Metastatic Pancreatic Carcinoma in the Ovary (tissue), 1 donor: ENCODE results near the gene ENPP7.

- PRO-cap, result no peak
These were observed 73.0 kb downstream of the CYTH1 start for GRCh38 chr17:78709075-78709496.

DNA sequence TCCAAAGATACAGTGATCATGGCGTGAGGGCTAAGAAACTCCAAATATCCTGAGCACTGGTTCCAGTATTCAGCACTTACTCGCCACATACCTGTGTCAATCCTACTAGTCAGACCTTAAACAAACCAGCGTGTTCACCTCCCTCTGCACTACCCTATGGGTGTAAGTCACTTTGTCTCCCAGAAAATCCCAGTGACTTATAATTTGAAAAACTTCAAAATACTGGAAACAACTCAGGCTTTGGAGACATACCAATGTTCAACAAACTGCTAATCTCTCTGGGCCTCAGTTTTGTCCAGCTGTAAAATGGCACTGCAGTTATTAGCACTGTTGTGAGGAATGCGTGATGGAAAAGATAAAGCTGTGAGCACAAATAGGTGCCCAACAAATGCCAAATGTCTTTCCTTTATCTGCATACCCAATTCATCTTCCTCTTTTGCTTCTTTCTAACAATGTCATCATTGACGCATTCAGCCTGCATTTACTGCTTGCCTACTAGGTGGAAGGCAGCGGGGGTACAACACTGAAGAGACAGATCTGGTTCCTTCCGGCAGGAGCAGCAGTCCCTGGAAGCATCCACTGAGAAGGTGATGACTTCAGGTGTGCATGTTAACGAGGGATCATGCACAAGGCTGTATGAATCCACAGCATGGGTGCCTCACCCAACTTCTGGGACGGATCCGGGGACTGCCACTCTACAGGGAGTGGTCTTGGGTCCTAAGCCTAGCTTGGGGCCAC, 63.5 kb downstream of the CYTH1 start:
- PRO-cap, result no peak

DNA sequence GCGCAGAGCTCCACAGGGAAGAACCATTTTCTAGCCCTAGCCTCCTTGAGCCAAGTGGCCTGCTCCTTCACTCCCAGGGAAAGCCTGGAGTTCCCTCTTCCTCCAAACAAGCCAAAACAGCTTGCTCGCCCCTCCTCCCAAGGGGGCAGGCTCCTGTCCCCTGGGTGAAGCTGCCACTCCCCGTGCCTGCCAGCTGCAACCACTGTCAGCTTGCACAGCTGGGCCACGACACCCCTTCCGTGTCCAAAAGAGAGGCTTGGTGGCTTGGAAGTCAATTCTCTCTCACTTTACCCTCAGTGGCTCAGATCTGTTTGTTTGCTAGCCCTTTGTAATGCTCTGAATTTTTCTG, 59.7 kb downstream of the CYTH1 start:
- PRO-cap, result no peak

- PRO-cap, result no peak
These were observed 41.6 kb downstream of the CYTH1 start for GRCh38 chr17:78740422-78740835.

- PRO-cap, result no peak
These were observed 13.9 kb downstream of the CYTH1 start for GRCh38 chr17:78767949-78768888.

DNA sequence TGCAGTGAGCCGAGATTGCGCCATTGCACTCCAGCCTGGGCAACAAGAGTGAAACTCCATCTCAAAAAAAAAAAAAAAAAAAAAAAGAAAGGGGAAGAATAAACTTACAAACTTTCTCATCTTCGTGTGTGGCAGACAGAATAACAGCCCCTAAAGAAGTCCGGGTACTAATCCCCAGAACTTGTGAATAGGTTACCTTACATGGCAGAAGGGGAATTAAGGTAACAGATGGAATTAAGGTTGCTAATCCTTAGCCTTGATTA, 2.8 kb downstream of the CYTH1 start:
- PRO-cap, result no peak

DNA sequence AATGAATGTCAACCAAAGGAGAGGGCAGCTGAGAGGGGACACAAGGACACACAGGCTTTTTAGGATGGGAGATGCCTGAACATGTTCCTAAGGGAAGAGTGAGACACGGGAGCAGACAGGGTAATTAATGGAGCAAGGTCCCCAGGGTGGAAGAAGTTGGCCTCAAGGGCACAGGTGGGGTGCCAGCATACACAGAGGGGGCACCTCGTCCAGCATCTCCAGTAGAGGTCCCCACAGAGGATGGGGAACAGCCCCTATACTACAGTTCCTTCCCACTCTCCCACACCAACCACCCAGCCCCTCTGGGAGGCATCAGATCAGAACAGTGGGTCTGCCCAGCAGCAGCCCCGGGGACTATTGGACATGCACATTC, 10.1 kb upstream of the CYTH1 start:
- PRO-cap, result no peak

DNA sequence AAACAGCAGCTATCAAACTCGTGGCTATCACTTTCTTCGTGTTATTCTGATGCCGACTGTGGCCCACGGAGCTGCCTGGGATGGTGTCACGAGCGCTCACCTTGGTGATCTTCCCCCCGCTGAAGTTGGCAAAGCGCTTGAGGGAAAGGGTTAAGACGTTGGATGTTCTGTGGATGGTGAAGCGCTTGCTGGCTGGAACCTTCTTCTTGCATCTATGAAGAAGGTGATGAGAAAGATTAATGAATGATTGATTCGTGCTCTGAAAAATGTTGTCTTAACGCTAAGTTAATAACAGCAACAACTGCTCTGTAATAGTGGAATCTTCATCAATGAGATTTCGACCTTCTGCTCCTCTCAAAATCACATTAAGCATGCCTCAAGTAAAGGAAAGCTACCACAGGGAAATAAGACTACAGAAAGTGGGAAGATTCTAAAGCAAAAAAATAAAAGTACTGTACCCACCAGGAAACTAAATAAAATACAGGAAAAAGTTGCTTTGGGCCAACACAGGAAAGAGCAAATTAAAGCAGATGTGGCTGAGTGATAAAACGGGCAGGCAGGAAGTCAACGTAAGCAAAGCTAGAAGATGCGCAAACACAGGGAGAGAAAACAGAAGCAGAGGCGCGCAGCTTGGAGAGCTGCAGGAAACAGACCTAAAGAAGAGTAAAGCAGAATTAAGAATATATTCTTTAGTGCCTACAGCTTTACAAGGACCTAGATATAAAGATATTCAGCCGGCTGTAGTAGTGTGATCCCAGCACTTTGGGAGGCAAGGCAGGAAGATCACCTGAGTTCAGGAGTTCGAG, 21.8 kb downstream of the USP36 start:
- PRO-cap, result no peak

GRCh38 chr17:78840980-78841890, 621 bp upstream of the USP36 start:
- PRO-cap, result bidirectional peak, plus-strand start at chr17:78841099, minus-strand start at chr17:78840805; unidirectional peak, plus-strand start at chr17:78841276; unidirectional peak, minus-strand start at chr17:78841439

DNA sequence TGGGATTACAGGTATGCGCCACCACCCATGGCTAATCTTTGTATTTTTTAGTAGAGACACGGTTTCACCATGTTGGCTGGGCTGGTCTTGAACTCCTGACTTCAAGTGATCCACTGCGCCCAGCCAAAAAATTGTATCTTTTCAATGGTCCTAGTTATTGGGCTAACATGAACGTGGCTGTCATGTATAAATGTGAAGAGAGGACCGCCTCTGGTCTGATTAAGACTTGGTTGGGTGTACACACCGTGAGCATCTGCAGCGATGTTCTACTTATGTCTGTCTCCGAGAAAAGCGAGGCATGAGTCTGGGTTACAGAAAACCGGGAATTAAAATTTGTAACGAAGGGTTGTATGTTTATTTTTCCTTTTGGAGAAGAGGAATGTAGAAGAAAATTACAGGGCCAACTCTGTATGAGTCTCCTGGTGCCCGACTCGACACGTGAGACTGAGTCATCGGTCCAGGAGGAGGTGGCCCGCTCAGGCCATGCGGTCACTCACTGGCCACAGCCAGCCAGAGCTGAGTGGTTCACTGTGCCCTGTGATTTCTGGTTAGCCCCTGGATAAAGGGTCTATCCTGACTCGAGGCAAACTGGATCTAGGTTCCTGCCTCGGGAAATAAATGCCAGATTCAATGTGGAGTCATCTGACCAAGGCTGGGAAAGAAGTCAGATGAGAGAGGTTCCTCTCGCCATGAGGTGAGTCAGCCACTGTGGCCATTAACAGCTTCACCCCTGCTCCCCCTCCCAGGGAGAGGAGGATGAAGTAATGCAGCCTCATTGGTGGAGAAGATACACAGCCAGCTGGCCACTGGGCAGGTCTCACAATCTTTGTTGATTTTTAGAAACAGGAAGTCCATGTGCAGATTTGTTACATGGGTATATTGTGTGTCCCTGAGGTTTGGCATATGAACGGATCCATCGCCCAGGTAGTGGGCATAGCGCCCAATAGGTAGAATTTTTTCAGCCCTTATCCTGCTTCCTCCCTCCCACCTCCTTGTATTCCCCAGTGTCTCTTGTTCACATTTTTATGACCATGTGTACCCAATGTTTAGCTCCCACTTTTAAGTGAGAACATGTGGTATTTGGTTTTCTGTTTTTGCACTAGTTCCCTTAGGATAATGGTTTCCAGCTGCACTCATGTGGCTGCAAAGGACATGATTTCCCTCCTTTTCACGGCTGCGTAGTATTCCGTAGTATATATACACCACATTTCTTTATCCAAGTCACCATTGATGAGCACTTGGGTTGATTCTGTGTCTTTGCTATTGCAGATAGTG, 21.6 kb upstream of the USP36 start:
- PRO-cap, result no peak

DNA sequence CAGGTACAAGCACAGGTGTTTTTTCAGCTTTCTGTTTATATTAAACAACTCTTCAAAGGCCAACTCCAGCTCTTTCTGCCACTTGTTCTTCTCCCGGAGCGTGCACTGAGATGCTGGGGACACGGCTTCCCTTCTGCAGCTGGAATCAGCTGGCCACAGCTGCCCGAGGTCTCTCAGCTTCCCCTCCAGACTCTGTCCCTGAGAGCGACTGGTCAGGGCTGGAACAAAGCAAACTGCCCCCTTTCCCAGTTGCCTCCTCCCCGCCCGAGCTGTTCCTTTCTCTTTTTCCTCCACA, 11.6 kb downstream of the CEP295NL start:
- PRO-cap, result no peak

DNA sequence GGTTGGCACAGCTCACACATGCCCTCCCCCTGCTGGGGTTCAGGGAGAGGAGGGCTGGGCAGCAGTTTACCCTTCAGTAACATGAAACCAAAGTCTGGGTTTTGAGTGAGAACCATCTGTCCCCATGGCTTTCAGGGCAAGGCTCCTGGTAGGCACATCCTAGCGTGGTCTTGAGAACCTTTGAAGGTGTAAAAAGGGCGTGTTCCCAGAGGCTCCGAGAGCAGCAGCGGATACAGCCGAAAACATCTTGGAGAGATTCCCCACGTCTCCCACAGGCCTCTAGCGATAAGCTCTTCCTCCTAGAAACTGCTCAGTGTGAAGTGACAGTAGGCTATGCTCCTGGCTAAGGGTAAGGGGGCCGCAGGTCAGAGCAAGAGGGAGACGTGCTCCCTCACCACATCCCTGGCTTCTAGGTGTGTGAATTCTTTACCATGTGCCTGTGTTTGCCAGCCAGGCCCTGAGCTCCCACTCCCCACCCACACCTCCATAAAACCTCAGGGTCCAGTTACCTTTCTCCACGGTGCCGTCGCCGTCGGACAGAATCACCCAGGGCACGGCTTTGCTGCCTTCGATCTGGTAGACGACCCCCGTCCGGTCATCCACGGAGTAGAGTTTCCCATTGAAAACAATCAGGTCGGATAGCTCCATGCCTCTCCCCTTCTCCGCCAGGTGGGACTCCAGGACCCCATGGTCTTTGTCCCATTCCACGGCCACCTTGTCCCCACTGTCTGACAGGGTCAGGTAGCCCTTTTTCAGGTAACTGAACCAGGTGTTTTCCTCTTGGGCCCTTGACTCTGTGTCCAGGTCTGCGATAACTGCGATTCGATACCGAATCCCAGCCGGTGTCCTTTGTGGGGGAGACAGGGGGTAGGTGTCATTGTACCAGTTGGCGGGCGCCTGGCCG, 12.8 kb downstream of the CANT1 start:
- PRO-cap, result no peak

DNA sequence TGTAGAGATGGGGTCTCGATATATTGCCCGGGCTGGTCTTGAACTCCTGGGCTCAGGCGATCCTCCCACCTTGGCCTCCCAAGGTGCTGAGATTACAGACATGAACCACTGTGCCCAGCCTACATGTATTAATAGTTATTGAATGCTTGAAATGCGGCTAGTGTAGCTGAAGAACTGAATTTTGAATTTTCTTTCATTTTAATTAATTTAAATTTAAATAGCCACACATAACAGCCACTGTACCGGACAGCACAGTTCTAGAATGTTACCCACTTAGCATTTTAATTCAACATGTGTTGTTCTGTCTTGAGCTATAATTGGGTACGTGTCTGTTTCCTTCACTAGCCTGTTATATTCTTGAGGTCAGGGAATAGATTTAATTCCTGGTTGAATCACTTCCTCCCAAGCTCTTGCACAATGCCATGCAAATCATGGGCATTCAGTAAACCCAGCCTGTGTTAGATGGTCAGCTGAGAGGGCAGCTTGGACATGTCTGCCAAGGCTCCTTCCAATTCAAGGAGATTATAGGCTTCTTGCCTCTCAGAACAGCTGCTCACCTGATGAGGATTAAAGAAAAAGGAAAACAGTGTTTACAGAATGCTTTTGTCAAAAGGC, 12.5 kb downstream of the C1QTNF1 start:
- PRO-cap, result unidirectional peak, plus-strand start at position 461 of the sequence

DNA sequence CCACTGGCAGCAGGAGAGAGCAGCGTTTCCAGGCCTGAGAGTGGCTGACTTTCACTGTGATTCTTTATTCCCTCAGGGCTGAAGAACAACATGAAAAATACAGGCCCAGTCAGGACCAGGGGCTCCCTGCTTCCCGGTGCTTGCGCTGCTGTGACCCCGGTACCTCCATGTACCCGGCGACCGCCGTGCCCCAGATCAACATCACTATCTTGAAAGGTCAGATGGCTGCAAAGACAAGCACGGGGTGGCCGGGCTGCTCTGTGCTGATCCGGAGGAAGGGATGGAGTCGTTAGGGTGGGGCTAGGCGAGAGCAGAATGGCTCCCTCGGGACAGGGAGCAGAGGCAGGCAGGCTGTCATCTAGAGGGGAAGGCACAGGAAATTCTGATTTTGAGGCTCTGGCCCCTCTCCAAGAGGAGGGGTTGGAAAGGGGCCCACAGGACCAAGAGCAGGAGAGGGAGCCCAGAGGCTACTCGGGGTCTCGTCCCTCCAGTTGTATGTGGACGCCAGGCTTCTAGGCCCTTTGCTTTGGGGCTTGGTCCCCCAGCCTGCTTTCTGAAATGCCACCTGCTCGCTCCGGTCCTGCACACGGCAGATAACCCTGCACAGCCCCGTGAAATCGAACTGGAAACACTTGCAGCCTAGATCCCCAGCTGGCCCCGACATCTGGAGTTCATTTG, 22.6 kb downstream of the C1QTNF1 start:
- PRO-cap, result no peak

DNA sequence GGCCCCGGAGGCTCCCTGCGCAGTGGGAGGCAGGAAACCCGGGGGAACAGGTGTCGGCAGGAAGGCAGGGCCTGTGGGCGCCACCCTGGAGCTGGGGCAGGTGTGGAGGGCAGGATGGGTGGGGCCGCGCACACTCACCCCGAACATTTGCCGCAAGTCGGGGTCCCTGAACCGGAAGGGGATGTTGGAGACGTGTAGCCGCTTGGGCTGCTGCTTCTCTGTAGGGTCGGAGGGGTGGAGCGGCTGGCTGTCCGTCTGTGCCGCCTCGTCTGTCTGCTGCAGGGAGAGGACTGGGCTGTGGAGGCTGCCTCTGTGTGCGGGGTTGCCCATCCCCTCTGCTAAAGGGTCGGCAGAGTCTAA, 31.9 kb downstream of the ENGASE start:
- PRO-cap, result unidirectional peak, minus-strand start at position 275 of the sequence

DNA sequence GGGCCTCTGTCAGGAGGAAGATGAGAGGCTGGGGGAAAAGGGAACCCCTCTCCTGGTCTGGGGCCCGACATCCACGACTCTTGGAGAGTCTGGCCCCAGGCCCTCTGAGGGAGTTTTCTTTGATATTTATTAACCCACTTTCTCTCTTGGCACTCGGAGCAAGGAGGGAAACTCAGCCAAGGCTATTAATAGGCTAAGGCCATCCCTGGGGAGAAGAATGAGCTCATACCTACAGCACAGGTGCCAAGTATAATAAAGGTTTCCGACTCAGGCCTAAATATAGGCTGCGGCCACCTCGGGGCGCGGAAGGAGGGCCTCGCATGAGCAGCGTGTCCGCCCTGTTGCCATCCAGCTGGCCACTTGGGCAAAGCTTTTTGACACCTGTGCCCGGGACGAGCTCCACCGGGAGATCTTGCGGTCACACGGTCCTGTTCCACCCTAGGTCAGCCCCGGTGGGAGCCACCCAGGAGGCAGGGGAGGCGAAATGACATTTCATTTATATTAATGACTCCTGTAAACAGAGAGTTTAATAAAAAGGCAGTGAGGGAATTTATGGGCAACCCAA, 232.3 kb downstream of the ENGASE start:
- PRO-cap, result no peak

GRCh38 chr17:79372766-79373172, 238.1 kb downstream of the RBFOX3 start:
- PRO-cap, result no peak

DNA sequence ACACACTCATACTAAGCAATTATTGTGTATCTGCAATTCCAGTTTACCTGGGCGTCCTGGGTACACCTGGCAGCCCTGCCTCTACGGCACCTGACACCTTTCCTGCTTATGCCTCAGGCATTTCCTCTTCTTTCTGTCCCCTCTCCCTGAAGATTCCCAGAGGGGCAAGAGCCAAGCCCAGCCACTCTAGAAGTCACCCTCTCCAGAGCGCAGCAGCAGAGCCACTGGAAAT, 37.9 kb downstream of the RBFOX3 start:
- PRO-cap, result no peak

DNA sequence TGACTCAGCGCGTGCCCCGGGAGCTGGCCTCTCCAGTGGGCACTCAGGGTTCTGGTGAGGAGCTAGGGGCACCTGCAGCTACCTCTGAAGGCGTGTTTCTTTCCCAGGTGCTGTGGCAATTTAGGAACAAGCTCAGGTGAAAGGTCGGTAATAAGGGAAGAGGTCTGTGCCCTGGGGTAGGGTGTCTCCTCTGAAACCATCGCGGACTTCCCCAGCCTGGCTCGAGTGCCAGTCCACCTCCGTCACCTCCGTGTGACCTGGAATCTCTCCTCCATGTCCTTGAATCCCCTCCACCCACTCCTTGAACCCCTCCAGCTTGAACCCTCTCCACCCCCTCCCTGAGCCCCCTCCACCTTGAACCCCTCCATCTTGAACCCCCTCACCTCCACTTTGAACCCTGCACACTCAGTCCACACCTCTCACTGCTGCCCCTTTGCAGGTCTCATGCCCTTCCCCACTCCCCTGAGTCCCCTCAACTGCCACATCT, 51.6 kb upstream of the ENPP7 start:
- PRO-cap, result no peak

GRCh38 chr17:79730686-79731397, at the start of gene ENPP7:
ENPP7 (plus strand) TSS chr17:79730943.
- PRO-cap, result no peak